Measurements from ENCODE around the genes DPYSL5, EMILIN1, DNAJC5G and EIF2B4.

DNA sequence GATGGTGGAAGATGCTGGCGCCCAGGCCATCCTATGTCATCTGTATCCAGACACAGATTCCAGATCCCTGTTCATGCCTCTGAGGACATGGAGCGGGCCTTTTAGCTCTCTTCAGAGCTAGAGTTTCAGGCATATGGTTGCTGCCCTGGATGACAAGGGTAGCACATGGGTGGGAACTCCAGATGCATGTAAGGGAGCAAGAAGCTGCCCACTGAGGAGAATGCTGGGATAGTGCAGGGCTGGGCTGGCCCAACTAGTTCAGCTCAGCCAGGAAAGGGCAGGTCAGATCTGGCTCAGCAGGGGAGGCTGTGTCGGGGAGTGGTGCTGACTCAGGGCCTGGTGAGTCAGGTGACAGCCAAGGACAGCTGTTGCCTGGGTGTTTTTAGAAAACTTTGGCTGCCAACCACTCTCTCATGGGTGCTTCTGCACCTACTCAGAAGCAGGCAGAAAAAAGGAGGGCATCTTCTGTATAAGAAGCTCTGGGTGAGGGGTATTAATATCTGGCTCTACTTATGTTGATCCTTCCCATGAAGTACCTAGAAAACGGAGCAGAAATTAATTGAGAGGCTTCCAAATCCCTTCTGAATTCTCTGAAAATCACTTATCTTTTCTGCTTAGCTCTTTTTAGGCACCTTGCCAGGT is 15.8 kb upstream of the RAB10 start:
- RRBS, result no CpG with 5 or more reads among the region's 4 CpGs

GRCh38 chr2:26079767-26080761 is 46.2 kb downstream of the RAB10 start:
- RRBS, result no CpG with 5 or more reads among the region's 5 CpGs

DNA sequence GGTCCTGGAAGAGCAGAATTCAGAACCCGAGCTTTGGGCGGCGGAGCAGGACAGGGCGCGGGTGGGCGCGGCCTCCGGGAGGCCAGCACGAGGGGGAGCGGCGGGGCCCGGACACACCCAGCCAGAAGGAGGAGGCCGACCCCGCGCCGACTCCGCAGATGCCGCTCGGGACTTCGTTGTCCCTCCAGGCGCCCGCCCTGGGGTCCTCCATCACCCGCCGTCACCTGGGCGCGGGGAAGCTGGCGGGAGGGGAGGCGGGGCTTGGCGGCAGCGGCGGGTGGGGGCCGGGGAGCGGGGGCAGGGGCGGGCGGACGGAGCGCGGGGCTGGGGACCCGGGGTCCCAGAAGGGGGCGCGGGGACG is 387 bp upstream of the GAREM2 start:
- RRBS, result 9% methylated on average over 17 of the region's 42 CpGs

DNA sequence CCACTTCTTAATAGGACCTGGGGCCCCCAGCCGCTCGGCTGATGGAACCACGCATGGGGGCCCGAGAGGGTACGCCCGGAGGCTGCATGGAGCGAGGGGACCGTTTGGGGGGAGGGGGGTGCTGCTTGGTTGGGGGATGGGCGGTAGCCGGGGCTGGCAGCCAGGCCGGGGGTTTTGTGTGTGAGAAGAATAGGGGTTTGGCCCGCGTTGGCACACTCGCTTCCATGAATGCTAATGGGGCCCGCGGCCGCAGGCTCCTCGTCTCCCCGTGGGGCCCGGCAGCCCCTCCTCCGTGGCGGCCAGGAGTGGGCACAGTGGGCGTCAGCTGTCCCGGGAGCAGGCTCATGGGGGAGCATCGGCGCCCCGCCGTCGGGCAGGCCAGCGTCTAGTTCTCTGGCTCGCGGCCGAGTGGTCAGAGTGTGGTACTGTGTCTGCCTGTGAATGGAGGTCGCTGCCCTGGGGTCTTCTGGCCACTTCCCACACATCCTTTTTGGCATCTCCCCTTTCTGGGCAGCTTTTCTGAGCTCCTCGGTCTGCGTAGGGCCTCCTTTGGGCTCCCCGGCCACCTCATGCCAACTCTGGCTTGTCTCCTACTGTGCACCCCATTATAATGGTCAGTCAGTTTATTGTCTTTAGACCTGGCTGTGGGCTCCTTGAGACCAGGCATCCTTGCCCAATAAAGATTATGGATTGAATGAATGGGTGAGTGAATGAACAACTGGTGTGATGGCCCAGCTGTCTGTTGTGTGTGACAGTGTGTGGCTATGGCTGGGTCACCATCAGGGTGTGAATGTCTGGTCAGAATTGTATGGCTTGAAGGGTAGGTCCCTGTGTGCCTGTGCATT is 1.3 kb downstream of the GAREM2 start:
- RRBS, result 56% methylated on average over 19 of the region's 37 CpGs

DNA sequence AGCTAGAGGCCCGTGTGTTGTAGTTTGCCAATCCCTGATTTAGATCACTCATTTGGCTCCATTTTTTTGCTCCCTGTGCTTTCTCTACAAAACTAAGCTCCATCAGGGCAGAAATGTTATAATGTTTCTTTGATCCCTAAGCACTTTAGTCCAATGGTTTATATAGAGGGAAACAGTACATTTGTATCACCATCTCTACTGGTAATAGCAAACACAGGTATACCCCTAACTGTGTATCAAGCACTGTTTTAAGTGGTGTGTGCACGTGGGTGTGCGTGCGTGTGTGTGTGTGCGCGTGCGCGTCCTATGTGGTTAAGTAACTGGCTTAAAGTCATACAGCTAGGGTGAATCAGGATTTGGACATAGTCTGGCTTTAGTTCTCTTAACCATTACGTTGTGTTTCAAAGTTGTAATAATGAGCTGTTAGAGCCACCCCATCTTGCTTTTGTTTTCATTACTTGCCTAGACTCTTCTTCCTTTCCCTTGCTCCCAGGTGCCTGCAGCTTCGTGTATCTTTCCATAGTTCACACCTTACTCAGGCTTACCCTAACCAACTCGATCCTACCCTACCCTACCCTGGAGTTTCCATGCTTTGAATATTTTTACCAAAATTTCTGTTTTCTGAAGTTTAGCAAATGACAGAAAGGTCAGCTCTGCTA is 2.1 kb downstream of the HADHB start:
- RRBS, result no CpG with 5 or more reads among the region's 11 CpGs

DNA sequence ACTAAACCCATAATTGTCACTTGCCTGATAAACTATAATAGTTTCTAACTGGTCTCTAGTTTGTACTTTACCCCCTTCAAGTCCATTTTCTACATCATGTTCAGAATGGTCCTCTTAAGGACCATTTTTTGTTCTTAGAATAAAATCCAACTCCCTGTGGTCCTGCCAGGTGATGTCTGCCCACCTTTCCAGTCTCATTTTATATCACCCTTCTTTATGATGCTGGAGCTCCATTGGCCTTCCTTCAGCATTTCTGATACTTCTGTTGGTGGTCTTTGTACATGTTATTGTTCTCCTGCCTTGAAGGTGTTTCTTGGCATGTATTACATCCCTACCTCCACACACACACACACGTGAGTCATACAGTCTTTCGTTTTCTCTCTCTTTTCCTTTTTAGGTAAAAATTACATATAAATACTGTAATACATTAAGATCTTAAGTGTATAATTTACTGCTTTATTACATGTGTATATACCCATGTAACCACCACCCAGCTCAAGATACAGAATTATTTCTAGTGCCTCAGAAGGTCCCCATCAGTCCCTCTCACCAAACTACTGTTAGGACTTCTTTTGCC is 10.1 kb upstream of the ADGRF3 start:
- RRBS, result no CpG with 5 or more reads among the region's 2 CpGs

DNA sequence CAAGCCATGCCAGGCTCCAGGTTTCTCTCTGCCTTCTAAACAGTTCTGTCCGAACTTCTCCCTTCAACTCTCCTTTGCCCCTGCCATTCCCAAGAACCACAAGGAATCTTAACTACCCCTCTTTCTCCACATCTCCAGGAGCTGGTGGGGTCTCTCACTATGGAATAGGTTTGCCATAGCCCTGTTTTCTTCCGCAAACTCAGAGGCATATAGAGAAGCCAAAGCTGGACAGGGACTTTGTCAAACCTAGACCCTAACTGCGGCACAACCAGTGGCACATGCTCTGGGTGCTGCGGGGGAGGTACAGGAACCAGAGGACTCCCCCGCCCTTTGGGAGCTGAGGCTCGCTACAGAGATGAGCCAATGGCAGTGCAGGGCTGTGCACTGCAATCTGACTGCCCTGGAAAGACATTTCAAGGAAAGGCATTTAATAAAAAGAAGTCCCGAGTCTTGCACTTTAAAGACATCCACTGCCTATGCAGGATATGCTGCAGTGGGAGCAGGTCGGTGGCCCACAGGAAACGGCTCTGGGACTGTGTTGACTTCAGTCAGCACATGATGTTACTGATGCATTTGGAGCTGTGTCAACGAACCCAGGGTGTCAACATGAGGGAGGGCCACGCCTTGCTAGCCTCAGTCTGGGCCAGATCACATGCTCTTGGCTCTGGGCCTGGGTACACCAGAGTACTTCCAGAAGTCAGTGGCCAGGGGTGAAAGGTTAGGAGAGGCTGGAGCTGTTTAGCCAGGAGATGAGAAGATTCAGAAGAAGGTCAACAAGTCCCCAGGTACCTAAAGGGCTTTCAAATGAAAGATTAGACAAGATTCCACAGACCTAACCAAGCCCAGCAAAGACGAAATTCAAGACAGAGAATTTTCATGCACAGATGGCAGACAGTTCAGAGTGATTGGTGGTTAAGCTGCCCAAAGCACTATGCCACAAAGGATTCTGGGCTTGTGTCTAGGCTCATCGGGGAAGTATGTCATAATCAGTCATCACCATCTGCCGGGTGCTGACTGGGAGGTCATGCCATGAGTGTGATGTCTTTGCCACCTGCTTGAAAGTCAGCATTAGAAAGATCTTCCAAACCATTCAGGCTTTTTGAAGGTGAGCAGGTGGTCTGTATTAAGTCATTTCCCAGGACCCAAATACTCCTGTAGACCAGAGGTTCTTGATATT is 8.3 kb downstream of the SLC35F6 start:
- RRBS, result no CpG with 5 or more reads among the region's 14 CpGs

DNA sequence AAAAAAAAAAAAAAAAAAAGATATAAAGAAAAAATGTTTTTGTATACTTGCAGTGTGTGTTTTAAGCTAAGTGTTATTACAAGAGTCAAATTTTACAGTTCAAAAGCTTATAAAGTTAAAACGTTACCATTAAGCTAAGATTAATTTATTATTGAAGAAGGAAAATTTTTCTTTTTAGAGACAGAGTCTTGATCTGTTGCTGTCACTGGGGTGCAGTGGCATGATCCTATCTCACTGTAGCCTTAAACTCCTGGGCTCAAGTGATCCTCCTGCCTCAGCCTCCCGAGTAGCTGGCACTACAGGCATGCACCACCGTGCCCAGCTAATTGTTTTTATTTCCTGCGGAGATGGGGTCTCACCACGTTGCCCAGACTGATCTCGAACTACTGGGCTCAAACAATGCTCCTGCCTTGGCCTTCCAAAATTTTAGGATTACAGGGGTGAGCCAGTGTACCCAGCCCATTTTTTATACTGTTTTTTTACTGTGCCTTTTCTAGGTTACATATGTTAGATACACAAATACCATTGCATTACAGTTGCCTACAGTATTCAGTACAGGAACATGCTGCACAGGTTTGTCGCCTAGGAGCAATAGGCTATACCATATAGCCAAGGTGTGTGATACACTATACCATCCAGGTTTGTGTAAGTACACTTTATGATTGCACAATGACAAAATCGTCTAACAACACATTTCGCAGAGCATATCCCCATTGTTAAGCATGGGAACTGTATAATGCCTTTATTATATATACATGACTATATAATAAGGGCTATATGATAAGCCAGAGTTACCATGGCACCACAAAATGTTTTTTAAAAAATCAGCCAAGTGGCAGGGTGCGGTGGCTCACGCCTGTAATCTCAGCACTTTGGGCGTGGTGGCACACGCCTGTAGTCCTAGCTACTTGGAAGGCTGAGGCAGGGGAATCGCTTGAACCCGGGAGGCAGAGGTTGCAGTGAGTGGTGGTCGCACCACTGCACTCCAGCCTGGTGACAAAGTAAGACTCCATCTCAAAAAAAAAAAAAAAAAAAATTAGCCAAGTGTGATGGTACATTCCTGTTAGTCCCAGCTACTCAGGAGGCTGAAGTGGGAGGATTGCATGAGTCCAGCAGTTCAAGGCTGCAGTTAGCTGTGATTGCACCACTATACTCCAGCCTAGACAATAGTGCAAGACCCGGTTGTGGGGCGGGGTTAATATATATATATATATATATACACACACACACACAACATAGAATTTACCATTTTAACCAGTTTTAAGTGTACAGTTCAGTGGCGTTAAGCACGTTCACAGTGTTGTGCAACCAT is 3.0 kb upstream of the CENPA start:
- RRBS, result no CpG with 5 or more reads among the region's 20 CpGs

DNA sequence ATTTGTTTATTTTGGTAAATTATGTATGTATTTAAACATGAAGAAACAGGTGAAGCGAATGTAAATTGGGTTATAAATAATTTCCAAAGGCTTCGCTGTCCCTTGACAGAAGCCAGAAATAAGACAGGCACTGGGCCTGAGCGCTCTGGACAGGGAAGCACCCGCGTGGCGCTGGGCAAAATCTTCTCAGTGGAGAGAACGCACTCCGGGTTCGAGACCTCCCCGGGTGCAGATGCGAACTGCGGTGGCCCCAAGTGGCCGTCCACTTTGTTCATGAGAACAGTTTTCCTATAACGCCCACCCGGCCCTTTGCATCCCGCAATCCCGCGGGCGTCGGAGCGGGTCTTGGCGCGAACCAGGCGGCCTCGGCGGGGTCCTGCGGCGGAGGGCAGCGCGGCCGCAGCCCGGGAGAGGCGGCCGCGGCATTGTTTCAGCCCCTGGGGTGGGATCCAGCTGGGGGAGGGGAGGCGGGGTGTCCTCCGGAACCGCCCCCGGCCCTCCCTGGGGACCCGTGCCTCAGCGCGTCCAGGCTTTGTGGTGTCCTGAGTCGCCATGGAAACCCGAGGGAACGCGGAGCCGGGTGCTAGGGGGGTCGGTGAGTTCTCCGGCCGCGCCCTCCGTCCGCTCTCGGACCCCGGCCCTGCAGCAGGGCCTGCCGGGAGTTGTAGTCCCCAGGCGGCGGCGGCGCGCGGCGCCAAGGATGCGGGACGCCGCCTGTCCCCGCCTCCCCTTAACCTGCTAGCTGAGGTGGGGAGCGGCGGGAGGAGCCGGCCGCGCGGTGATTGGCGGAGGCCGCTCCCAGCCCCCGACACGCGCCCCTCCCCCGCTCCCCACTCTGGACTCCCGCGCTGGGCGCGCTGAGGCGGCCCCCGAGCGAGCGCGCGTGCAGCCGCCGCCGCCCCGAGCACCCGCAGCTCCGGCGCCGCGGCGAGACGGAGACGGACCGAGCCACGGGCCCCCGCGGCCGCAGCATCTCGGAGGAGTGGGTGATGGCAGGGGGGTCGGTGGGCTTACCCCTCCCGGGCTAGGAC is at the start of gene DPYSL5:
Gene DPYSL5, plus strand, starts transcription at position 860 of the 1,031 bp plus-strand sequence.
- RRBS, result 5% methylated on average over 51 of the region's 109 CpGs

- RRBS, result no CpG with 5 or more reads among the region's 3 CpGs
These were observed 10.7 kb upstream of the TMEM214 start for GRCh38 chr2:27022172-27022351.

DNA sequence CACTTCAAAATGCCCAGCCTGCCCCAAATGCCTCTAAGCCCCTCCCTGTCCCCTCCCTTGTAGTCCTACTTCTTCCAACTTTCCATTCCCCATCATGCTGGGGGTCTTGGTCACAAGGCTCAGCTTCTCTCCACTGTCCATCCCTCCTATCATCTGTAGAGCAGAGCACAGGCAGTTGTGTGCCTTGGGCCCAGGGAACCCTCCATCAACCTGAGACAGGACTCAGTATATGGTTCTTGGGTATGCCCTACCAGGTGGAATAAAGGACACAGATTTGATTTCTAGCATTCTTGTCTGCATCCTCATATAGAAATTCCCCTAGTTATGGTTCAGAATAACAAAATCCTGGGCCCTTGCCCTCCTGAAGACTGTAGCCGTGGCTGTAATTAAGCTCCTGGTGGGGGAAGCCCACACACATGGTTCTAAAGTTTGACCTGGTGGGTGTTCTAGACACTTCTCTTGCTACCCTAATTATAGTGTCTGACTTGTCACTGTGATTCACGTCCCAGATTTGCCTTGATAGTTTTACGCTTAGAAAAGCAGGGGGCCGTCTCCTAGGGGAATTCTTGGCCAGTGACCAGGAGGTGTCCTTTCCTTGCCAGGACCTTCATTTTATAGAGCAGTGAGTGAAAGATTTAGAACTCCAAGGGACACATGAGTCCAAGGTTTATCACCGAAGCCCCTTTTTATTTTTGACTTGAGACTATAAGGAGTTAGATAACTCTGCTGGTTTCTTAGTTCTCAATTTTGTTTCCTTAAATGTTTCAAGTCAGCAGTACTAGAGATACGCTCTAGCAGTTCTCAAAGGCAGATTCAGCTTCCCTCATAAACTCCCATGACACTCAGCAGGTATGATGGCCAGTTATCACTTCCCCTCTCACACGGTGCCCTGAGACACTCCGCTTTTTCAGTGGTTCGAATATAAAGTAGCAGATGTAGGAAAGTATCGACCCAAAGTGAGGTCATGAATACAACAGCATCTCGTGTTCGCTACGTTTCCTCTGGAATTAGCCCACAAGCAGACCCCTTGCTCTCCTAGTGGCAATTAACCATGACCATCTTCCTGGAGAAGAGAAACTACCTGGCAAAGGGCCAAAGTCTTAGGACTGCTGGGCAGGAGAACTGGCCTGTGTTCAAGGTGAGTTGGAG is 9.0 kb downstream of the TMEM214 start:
- RRBS, result no CpG with 5 or more reads among the region's 13 CpGs

- RRBS, result 63% methylated on average over 11 of the region's 44 CpGs
These were observed at the start of gene EMILIN1 for GRCh38 chr2:27078088-27079223. EMILIN1 (plus strand) TSS chr2:27078615.

DNA sequence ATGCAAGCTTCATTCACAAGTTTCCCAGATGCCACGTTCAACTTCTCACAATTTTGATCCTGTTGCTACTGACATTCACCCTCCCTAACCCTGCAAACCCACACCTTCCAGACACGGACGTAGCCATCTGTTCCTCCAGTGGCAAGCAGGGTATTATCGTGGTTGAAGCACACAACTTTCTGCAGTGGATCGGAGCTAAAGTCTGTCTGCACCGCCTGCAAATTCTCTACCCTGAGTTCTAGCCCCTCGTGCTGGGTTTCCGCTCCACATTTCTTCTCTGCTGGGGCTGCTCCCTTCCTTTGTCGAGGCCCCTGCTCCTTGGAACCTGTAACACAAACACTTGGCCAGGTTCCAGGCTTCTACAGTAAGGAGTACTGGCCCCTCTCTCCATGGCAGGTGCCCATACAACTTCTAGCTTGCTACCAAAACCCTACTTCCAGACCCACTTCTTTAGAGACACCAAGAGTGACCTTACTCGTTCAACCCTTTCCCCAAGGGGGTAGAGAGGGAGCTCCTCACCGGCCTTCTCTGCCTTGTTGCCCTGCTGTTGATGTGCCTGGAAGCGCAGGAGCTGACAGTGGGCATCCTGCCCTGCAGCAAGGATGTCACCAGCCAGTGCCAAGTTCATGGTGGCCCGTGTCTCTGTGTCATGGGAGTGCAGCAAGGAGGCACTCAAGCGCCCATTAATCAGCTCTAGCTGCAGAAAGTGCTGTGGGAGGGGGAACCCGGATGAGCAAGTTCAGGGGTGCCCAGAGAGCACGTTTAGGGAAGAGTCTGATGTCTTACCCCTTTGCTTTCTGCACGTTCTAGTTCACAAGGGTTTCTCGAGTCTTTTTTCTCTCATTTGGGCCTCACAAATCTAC is 1.2 kb downstream of the PREB start:
- RRBS, result no CpG with 5 or more reads among the region's 18 CpGs

DNA sequence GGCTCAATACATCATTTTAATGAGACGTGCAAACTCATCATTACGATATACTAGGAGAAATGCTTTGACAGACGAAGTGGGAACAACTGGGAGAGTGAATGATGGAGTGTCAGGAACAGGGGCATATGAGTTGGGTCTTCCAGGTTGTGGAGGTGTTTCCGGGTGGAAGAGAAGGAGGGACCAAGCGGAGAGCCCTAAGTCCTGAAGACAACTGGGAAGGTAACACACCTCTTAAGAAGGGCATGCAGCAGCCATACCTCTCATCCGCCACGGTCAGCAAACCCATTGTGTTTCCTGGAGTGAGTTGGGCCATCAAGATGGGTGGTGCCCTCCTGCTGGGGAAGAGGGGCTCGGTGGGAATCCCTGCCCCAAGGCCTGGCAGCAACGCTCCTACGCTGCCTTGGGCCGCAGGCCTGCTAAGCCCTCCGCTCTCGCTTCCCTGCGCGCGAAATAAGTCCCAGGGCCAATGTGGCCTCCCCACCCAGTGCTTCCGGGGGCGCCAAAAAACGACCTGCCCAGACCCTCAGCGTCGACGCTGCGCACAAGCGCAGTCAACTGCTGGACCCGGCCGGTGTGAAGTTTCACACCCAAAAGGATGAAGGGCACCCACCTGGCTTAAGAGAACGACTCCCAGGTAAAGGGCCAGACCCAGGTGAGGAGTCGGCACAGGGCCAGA is at the start of gene DNAJC5G:
Gene DNAJC5G, plus strand, starts transcription at position 514 of the 676 bp plus-strand sequence.
- RRBS, result 69% methylated on average over 7 of the region's 28 CpGs

- RRBS, result no CpG with 5 or more reads among the region's 4 CpGs
These were observed 9.7 kb downstream of the TRIM54 start for GRCh38 chr2:27291911-27292308.

GRCh38 chr2:27320934-27321548 is 1.9 kb downstream of the MPV17 start:
- RRBS, result no CpG with 5 or more reads among the region's 8 CpGs

DNA sequence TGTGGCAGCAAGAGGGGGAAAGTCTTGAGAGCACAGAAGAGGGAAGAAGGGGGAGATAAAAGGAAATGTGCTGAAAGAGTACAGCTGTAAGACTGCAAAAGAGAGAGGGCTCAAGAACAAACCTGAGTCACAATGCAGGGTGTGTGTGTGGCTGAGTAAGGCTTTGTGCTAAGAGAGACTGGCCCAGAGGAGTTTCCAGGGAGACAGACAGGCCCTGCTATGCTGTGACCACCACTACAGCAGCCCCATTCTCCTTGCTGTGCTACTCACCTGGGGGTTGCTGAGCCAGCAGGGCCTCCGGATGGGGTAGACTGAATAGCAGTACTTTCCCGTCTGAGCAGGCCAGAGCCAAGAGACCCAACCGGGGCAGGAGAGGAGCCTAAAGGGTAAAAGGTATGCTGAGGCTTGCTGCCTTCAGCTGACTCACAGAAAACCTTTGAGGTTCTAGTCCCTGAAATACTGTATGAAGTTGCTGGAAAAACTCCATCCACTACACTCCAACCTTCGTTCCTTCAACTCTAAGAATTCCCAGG is 12.5 kb upstream of the MPV17 start:
- RRBS, result 93% methylated on average over 3 of the region's 4 CpGs

DNA sequence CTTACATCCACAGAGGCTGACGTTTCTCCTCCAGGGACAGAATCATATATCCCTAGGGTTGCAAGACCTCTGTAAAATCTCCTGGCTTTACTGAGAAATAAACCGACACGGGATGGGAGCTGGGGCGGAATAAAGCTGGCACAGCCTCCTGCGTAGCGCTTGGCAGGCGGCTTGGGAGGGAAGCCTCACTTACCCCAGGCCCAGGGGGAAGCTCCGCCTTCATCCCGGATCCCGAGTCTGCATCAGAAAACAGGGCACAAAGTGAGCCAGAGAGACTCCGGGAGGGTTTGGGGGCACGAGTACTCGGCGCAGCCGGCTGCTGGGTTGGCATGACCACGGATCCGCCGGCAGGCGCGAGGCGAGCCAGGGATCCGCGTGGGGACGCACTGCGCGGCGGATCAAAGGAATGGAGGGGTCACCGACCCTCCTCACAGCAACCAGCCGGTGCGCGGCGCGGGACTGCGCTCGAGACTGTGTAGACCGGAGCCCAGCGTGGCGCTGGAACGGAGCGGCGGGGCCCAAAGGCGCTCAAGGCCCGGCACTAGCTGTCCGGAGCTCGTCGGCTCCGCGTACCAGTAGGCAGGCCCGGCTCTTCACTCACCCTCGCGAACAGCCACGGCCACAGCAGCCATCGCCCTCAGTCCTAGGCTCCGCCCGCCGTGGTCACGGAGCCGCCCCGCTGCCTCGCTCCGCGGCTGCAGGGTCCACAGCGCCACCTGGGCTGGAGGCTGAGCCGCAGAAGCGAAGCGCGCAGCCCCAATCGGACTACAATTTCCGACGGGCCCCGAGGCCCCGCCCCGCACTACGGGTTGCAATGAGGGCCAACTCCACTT is at the start of gene EIF2B4:
Gene EIF2B4, minus strand, starts transcription at position 656 of the 833 bp plus-strand sequence.
- RRBS, result 2% methylated on average over 33 of the region's 74 CpGs

Measured in Ishikawa (cell line).